ENCODE measurements around a stretch of chr9.

GRCh38 chr9:134232863-134233351 lies 93.3 kb upstream of the RXRA start:
- PRO-cap, result no peak
- RAMPAGE, long total RNA, 4 experiments, result no peak in any of the 4 experiments

DNA sequence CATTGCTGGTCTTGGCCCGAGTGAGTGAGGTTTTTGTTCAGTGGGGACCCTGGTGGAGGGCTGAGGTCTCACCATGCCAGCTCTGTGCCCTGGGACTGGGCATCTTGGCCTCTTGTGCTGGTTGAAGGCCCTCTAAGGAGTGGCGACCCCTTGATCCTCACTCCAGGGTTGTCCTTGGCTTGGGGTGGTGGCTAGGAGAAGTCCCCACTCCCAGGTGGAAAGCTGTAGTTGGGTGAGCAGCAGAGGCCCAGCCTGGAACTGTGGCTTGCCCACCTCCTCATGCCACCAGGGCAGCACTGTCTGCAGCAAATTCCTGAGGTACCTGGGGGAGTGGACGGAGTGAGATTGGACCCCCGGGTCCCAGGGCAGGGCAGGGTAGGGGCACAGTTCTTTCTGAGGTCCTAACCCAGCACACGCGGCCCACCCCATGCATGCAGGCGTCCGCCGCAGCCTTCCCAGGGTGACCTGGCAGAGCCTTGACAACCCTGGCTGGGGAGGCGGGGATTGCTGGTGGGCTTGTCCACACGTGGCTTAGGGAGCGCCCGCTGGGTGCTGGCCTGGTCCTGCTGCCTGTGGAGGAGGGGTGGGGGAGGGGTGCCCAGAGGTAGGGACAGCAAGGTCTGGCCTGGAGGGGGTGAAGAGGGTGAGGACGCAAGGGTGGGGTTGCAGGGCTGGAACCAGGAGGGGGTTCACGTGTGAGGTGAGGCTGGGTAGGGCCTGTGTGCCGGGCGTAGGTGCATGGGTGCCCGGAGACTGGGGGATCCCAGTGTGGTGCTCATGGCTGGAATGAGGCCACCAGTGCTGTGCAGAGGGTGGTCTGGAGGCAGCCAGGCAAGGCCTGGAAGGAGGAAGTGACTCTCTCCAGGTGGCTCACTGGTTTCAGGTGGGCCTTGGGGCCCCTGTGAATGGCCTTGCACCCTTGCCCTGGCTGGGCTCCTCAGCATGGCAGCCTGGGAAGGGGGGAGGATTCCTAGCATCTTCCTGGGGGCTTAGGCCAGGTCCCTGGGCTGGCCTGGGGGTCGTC lies 6.0 kb downstream of the RXRA start:
- PRO-cap, result no peak
- RAMPAGE, long total RNA, 4 experiments, result no peak in any of the 4 experiments

DNA sequence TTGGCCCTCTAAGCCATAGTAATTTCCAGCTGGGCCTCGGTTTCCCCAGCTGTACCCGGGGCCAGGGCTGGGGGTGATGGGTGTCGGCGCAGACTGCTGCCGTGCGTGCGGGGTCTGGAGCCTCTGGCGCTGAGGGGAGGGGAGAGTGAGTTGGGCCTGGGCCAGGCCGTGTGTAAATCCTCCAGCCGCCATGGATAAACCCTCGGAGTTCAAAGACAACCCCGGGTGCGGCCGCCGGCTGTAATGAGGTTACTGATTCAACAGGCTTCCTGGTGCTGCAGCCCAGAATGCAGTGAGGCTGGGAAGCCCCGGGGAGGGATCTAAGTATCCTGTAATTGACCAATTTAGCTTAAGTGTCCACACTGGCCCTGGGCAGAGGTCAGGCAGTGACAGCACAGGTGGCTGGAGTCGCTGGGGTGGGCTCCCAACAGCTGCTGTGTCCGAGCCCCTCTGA lies 7.2 kb downstream of the RXRA start:
- PRO-cap, result no peak
- RAMPAGE, long total RNA, 4 experiments, result no peak in any of the 4 experiments

GRCh38 chr9:134335649-134336344 lies 9.5 kb downstream of the RXRA start:
- PRO-cap, result no peak
- RAMPAGE, long total RNA, 4 experiments, result no peak in any of the 4 experiments

DNA sequence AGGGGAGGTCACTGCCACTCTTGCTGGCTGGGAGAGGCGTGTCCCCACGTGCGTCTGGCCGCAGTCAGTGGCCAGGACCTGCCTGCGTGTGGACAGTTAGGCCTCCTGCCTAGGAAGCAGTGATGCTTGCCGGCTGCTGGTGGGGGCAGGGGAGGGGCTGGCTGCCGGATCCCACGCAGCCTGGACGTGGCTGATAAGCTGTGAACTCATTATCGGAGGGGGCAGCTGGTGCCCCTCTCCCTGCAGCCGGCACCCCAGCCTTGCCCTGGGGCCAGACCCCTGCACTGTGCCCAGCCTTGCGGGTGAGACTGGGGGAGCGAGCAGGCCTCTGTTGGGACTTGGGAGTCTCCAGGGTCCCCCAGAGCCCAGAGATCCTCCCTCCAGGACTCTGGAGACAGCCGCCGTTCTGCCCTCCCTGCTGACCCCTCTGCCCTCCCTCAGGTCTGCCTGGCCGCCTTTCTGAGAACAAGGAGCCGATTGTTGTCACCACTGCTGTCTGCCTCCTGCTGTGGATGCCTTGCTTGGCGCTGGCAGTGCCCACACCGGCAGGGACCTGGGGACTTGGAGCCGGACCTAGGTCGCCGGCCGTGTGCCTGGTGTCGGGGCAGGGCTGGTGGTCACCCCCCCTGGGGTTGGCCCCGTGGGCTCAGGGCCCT lies 12.4 kb downstream of the RXRA start:
- PRO-cap, result no peak
- RAMPAGE, long total RNA, 4 experiments, result no peak in any of the 4 experiments

DNA sequence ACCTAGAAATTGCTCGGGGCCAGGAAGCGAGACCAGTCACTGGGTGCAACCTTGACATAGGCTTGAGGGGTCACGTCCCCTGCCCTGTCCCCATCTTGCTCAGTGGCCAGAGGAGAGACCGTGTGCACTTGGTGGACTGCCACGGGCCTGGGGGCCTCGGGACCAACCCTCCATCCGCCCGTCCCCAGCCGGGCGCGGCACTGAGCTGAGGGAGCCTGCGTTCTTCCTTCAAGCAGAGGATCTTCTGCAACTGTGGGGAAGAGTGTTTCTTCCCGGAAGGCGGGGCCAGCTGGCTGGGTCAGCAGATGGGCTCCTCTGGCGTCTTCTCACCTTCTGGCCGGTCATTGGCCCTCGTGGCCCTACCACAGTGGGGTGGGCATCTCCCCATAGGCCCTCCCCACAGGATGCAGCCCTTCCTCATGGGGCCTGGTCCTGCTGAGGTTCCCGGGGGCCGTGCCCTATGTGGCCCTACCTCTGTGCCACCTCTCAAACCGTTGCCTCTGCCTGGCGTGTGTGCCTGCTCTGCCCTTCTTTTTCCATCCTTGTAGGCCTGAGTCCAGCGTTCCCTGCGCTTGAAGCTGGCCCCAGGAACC lies 17.4 kb downstream of the RXRA start:
- PRO-cap, result no peak
- RAMPAGE, long total RNA, 4 experiments, result no peak in any of the 4 experiments

- PRO-cap, result no peak
- RAMPAGE, long total RNA, 4 experiments, result no peak in any of the 4 experiments
Observed at GRCh38 chr9:134364353-134365185, 38.3 kb downstream of the RXRA start.

DNA sequence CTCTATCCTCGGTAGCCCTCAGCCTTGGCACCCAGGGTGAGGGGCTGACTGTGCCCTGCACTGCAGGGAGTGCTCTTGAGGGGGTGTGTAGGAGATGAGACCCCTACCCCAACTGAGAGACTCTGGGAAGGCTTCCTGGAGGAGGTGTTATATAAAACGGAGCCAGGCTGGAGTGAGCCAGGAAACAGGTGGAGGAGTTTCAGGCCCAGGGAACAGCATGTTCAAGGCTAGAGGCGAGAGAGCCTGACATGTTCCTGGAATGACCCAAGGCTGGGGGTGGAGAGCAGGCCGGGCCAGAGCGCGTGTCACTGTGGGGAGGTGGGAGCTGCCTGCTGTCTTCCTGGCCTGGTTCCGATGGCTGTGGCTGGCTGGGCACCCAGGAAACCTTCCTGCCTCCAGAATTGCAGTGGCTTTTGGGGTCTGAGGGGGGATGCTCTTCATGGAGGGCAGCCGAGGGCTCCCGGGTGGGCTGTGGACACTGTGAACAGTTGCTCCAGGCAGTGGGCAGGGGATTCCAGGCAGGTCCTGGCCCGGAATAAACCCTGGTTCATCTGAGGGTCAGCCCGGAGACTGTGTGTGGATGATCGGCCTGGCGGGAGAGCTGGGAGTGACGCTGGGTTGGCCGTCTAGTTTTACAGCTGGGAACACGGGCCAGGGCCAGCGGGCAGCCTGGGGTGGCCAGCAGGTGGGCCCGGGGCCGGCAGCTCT lies 48.9 kb downstream of the RXRA start:
- PRO-cap, result no peak
- RAMPAGE, long total RNA, 4 experiments, result no peak in any of the 4 experiments

GRCh38 chr9:134386785-134387890 lies 60.9 kb downstream of the RXRA start:
- PRO-cap, result unidirectional peak, minus-strand start at chr9:134387362
- RAMPAGE, long total RNA, 4 experiments, result no peak in any of the 4 experiments

- PRO-cap, result no peak
- RAMPAGE, long total RNA, 4 experiments, result no peak in any of the 4 experiments
Observed at GRCh38 chr9:134396163-134396844, 70.0 kb downstream of the RXRA start.

- PRO-cap, result no peak
- RAMPAGE, long total RNA, 4 experiments, result no peak in any of the 4 experiments
Observed at GRCh38 chr9:134409913-134410810, 83.9 kb downstream of the RXRA start.

- PRO-cap, result no peak
- RAMPAGE, long total RNA, 4 experiments, result no peak in any of the 4 experiments
Observed at GRCh38 chr9:134421600-134422001, 95.3 kb downstream of the RXRA start.

DNA sequence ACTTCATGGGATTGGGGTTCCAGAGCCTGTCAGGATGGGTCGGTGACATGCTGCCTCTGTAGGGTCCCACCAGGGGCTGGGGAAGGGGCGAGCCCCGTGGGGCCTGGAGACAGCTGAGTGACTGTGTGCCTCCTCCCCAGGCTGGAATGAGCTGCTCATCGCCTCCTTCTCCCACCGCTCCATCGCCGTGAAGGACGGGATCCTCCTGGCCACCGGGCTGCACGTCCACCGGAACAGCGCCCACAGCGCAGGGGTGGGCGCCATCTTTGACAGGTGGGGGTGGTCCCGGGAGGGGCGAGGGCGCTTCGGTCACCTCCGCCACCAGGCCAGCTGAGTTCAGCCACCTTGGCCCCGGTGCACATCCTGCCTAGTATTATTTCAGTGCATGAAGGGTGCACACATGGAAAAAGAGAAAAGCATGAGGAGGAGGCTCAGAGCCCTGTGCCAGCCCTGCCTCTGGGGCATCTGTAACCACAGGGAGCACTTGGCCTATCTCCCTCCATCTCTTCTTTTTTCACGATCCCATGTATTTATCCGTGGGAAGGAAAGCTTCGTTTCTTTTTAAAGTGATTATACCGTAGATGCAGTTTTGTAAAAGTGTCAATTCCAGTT lies 102.8 kb downstream of the RXRA start:
- PRO-cap, result no peak
- RAMPAGE, long total RNA, 4 experiments, result no peak in any of the 4 experiments

- PRO-cap, result no peak
- RAMPAGE, long total RNA, 4 experiments, result no peak in any of the 4 experiments
Observed at GRCh38 chr9:134434818-134435603, 108.8 kb downstream of the RXRA start.

DNA sequence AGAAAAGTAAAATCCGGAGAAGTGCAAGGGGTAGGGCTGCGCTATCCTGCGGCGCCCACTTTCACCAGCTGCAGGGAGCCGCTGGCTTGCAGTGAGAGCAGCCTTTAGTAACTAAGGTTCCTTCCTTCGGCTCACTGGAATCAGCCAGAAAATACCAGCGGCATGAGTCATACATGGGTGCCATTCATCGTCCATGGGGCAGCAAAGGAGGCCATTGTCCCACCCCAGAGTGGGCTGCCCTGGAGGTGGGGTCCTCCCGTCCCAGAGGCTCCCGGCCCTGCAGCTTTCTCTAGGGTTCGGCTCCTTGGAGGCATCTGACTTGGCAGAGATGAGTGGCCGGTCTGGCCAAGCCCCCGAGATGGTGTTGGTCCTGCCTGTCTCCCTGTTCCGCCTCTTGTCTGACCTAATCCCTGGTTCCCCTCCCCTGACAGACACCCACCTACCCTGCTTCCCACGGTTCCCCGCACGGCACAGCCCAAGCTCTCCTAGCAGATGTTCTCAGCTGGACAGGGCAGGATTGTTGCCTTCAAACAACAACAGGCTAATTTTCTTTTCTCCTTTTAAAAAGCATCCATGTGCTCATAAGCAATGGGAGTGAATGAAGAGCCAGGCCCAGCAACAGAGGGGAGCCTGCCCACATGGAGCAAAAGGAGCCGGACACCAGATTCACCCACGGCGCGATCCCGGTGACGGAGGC lies 97.1 kb upstream of the COL5A1 start:
- PRO-cap, result no peak
- RAMPAGE, long total RNA, 4 experiments, result no peak in any of the 4 experiments

DNA sequence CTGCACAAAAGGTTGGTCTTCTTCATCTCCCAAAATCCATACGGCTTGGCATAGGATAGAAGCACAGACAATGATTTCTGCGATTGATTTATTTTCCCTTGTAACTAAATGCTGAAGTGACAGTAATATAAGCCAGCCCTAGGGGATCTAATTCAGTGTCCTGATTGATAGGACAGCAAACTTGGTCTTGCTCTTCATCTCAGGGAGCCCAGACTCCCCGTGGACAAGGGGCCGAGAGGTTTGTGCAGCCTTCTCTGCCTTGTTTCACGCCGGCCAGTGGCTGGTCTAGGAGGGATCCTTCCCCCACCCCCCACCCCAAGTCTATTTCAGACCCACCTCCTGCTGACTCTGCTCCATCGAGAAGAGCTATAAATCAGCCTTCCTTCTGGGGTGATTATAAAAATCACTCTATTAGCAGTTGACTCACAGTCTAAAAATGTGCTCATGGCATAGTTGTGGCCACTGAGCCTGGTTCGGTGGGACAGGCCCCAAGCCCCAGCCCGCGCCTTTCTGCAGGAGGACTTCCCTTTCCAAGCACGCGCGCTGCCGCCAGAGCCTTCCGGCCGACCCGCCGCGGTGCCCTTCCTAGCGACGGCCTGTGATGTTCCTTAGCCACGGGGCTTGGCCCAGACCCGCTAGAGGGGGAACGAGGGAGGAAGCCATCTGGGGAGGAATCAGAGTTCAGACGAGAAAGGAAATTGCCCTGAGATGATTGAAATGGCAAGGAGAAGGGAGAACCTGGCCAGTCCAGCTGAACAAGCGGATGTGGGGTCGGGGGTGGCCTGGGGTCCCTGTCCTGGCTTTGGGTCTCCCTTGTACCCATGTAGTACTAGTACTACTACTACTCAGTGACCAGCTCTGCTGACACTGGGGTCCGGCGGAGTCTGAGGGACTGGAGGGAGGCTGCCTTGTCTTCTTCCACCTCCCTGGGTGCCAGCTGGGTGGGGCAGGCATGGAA lies 89.6 kb upstream of the COL5A1 start:
- PRO-cap, result no peak
- RAMPAGE, long total RNA, 4 experiments, result no peak in any of the 4 experiments

GRCh38 chr9:134643254-134643787 lies 1.7 kb downstream of the COL5A1 start:
- PRO-cap, result no peak
- RAMPAGE, long total RNA, 4 experiments, result no peak in any of the 4 experiments

GRCh38 chr9:134800873-134801447 lies 79.7 kb upstream of the FCN2 start:
- PRO-cap, result no peak
- RAMPAGE, long total RNA, 4 experiments, result no peak in any of the 4 experiments

GRCh38 chr9:134811267-134811652 lies 69.3 kb upstream of the FCN2 start:
- PRO-cap, result no peak
- RAMPAGE, long total RNA, 4 experiments, result start-site peak on the plus strand in 1 of 4 experiments, at chr9:134811582-134811590 at its widest, 66 reads per replicate

- PRO-cap, result no peak
- RAMPAGE, long total RNA, 4 experiments, result no peak in any of the 4 experiments
Observed at GRCh38 chr9:135280717-135280918, 193.2 kb downstream of the OLFM1 start.